Melanocyte of skin (primary cell): ENCODE measurements around a stretch of chr16.

DNA sequence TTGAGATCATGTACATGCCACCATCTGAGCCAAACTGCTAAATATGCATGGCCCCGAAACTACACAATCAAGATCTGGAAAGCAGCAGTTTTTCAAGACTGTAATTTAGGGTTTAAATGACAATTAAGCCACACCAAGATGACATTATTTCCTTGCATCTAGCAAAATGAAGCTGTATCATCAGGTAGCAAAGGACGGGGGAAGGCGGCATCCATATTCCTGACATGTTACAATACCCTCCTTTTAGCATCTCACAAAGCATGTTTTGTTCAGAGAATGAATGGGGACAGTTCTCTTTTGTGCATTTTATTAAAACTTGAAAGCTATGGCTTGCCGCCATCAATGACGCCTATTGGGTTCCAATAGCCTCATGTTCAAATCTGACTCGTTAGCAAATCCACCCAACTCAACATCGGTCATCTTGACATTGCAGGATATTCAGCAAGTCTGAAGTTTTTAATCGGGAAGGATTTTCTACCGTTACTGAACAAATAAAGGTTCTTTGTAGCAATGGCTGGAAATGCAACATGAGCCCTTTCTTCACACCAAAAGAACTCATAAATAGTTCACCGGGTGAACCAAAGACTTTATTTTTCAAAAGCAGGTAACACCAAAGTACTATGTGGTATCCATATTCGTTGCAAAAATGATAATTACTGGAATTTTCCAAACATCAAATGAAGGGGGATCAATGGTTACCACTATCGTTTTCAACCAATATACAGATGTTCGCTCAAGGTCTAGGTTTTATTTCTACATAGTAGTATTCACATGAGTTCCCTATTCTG, 20.6 kb upstream of the ENSG00000188897 start:
- CAGE, long polyA plus RNA, 2 experiments = no peak in any of the 2 experiments

DNA sequence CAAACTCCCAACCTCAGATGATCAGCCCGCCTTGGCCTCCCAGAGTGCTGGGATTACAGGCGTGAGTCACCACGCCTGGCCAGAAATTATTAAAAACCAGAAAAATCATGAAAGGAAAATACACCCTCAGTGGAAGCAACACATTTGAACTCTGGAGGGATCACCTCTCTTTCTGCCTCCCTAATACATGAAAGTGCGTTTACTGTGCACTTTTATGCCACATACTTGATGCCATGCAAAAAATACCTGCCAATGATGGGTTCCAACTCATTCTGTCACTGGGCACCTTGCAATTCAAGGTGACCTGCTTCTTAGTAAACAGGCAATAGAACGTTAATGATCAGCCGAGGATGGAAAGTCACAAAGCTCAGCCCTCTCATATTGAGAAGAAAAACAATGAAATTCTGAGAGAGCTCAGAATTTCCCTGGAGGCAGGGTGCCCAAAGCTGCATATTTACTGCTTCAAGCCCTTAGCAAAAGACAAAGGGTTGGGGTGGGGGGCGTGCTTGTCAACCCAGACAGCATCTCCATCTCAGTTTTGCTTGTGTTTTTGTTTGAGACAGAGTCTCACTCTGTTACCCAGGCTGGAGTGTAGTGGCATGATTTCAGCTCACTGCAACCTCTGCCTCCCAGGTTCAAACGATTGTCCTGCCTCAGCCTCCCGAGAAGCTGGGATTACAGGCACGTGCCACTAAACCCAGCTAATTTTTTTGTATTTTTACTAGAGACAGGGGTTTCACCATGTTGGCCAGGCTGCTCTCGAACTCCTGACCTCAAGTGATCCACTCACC, 23.2 kb downstream of the LITAF start:
- CAGE, long polyA plus RNA, 2 experiments = no peak in any of the 2 experiments

GRCh38 chr16:11586454-11586705, 339 bp downstream of the LITAF start:
- CAGE, long polyA plus RNA, 2 experiments = no peak in any of the 2 experiments

DNA sequence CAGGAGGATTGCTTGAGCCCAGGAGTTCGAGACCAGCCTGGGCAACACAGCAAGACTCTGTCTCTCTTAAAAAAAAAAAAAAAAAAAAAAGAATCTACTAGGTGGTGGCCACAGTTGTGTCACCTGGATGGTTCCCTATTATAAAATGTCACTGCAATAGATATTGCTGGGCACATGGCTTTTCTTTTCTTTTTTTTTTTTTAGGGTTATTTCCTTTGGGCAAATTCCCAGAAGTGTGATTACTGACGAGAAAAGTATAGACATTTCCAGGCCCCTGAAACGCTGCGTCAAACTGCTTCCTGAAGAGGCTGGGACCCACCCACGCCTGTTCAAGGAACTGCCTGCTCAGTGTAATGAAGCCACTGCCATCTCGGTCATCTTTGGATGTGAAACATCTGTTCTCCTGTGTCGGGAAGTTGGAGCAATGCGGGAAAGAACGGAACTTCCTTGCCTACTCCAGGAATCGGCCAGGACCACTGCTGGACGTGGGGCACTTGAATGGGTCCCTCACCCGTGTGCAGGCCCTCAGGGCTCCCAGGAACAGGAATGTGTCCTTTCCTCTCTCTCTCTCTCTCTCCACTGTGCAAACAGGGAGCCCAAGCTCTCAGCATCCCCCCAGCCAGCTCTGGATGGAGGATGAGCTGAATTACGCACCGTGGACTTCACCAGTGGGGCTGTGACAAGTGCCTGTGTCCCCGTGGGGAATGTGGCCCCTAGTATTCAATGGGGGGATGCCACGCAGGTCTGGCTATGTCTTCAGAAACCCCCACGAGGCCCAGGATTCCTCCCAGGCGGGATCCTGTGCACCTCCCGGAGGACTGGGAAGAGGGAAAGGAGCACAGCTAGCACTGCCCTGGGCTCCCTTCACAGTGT, 18.1 kb upstream of the LITAF start:
- CAGE, long polyA plus RNA, 2 experiments = no peak in any of the 2 experiments

GRCh38 chr16:11673812-11674487, 5.7 kb downstream of the SNN start:
- CAGE, long polyA plus RNA, 2 experiments = no peak in any of the 2 experiments

- CAGE, long polyA plus RNA, 2 experiments = no peak in any of the 2 experiments
Measured at GRCh38 chr16:11679294-11680036, 11.2 kb downstream of the SNN start.

DNA sequence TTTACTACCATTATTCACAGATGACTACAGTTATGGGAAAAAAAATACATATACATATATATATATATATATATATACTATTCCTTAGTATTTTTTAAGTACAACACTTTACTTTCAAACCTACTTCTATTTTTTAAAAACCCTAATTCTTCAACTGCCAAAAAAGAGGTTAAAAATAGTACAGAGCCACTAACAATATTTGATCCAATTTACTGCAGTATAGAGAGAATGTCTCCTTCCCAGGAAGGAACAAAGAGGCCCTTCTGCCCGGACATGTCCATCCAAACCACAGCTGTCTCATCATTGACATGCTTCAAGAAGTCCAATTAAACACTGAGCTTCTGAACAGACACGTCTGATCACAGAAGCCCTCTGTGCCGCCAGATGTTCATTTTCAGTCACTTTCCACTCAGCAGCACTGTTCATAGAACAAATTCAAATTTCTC, 15.4 kb downstream of the ZC3H7A start:
- CAGE, long polyA plus RNA, 2 experiments = no peak in any of the 2 experiments

DNA sequence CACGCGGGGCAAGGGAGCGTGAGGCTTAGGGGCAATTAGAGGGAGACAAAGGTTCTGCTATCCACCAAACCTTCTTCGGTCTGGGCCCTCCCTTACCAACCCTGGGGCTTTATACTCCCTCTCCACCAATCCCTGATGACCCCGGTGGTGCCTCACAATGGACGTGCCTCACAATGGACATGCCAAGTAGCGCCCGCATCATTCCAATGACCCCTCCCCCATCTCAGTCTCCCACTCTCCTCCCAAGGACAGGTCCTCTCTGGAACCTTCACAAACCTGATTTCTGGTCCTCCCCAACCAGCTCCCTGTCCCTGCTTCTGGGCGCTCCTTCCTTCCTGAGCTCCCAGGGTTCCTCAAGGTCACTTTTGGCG, 298 bp downstream of the NPIPB2 start:
- CAGE, long polyA plus RNA, 2 experiments = no peak in any of the 2 experiments

DNA sequence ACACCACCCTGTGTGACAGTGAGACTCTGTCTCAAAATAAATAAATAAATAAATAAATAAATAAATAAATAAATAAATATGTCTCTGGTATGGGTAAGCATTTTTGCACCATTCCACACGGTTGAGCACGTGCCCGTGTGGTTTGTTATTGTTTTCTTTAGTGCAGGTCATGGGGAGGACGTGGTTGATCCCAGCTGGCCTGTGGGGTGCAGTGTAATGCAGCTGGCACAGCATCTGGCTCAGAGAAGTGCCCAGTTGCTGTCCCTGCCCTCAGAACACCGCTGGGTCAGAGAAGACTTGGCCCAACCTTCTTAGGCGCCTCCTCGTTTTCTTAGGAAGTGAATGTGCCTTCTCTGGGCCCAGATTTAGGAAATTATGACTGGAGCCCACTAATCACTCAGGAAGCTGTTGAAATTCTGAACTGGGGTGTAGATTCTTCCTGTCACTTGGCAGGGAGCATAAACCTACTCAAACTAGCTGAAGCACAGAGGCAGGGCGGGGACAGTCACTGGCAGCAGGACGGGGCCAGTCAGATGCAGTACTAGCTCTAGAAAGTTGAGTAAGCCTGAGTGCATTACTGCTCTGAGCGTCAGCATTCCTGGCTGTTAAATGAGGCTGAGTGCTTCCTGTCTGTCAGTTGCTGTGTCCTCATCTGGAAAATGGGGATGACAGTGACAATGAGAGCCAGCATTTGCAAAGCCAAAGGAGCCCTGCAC, 86.0 kb downstream of the SNX29 start:
- CAGE, long polyA plus RNA, 2 experiments = no peak in any of the 2 experiments

DNA sequence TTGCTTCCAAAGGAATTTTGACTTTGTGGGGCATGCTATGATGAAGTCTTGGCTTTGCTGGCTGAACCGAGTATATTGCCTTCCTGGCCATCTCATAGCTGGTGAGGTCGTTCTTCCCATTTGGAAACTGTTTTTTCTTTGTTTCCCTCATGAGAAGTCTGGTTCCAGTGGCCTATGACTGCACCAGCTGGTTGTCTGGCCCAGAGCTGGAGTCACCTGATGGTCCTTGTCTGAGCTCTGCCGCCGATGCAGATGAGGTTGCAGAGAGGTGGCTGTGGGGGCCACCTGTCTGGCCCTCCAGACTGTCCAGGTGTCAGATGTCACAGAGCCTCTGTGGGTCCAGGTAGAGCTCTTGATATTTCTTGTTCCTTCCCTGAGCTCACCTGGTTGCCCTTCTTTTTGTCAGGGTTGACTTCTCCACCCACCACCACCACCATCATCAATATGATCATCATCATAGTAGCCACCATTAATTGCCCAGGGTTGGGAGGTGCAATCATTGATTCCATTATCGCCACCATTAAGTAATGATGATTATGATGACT, 190.6 kb downstream of the SNX29 start:
- CAGE, long polyA plus RNA, 2 experiments = no peak in any of the 2 experiments

- CAGE, long polyA plus RNA, 2 experiments = no peak in any of the 2 experiments
Measured at GRCh38 chr16:12753927-12754621, 49.6 kb downstream of the CPPED1 start.

DNA sequence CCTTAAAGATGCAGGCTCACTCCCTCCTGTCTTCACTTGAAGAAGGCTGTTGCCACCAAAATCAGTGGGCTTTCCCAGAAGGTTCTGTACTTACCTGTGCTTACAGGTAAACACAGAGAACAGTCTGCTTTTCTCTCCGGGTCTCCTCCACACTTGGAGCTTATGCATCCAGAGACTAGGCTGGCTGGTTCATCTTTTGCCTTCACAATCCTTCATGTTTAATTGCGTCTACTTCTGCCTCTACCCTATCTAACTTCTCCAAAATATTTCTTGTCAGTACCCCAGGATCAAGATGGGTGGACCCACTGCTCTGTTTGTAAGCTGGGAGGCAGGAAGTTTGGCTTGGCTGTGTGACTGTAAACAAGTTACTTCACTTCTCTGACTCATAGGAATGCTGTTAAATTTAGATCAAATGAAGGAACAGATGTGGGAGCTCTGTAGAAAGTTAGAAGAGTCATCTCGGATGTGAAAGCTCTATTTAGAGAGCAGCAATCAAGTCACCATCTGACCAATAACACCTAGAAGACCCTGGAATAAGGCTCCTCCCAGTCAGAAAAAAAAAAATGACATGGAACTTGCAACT, 55.3 kb upstream of the MRTFB start:
- CAGE, long polyA plus RNA, 2 experiments = no peak in any of the 2 experiments

- CAGE, long polyA plus RNA, 2 experiments = no peak in any of the 2 experiments
Measured at GRCh38 chr16:14087935-14088602, 16.9 kb downstream of the MRTFB start.

GRCh38 chr16:14111674-14112758, 40.9 kb downstream of the MRTFB start:
- CAGE, long polyA plus RNA, 2 experiments = no peak in any of the 2 experiments

- CAGE, long polyA plus RNA, 2 experiments = no peak in any of the 2 experiments
Measured at GRCh38 chr16:14223110-14223798, 152.1 kb downstream of the MRTFB start.

DNA sequence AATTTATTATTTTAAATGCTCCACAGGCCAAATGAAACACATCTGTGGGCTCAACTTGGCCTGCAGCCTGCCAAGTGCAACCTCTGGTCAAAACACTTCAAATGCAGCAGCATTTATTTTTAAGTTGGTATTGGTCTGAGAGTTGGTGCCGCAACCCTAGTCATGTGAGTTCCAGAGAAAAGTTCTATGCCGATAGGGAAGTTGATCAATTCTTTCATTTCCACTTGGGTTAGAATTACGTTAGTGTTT, 220.9 kb downstream of the MRTFB start:
- CAGE, long polyA plus RNA, 2 experiments = no peak in any of the 2 experiments

DNA sequence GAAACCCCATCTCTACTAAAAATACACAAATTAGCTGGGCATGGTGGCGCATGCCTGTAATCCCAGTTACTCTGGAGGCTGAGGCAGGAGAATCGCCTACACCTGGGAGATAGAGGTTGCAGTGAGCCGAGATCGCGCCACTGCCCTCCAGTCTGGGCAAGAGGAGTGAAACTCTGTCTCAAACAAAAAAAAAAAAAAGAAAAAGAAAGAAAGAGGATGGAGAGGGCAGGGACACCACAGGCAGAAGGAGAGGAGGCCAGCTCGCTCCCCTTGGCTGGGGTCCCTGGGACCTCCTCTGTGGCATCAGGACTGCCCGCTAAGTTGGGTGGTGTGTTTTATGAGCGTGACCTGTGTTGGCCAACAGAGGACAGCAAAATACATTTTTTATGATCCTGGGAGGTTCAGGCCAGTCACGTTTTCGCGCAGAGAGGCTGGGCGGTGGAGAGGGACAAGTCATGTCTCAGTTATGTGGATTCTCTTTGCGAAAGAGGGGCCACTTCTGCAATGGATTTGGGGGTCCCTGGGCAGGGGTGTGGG, 229.6 kb downstream of the MRTFB start:
- CAGE, long polyA plus RNA, 2 experiments = no peak in any of the 2 experiments

DNA sequence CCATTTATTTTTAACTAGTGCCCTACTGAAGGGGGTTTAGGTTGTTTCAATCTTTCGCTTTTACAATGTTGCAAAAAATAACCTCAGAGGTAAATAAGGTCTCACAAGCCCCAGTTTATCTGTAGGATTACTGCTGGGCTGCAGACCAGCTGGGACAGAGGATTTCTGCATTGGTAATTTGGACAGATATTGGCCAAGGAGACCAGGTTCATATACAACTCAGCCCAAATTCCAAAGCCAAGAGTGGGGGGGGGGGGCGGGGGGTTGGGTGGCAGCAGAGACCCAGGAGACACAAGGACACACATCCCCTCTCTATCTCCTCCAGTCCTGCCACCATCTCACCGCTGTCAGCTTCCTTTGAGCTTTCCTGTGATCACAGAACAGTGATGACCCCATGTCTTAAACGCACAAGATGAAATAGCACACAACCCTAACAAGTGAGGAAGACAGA, 274.9 kb downstream of the PARN start:
- CAGE, long polyA plus RNA, 2 experiments = no peak in any of the 2 experiments

GRCh38 chr16:14399113-14399893, 230.8 kb downstream of the PARN start:
- CAGE, long polyA plus RNA, 2 experiments = no peak in any of the 2 experiments

GRCh38 chr16:14657906-14658576, 25.3 kb downstream of the BFAR start:
- CAGE, long polyA plus RNA, 2 experiments = no peak in any of the 2 experiments